SJCRH30 (cell line): ENCODE measurements around a stretch of chr5.

DNA sequence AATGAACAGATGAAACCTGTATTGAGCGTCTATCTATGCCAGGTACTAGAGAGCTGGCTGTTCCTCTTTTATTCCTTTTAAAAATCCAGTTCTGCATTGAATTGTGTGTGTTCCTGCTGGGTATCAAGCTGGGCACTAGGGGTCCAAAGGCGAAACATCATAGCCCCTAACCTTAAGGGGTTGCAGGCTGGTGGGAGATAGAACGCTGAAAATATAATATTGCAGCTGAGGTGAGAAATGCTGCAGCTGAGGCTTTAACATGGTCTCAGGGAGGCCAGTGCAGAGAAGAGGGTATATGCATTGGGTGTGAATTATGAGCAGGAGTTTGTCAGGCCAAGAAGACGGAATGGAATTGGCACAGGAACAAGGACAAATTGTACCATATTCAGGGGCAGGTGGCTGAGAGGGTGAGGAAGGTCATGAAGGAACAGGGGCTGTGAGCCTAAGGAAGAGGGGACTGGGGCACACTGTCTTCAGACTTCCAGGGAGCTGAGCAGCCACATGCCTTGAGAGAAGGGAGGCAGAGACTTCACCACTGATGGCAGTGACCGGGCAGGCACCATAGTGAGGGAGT, 18.6 kb downstream of the NDST1 start:
- RAMPAGE, long total RNA, result no peak

- RAMPAGE, long total RNA, result no peak
Observed at GRCh38 chr5:150559712-150560131, 51.8 kb downstream of the NDST1 start.

DNA sequence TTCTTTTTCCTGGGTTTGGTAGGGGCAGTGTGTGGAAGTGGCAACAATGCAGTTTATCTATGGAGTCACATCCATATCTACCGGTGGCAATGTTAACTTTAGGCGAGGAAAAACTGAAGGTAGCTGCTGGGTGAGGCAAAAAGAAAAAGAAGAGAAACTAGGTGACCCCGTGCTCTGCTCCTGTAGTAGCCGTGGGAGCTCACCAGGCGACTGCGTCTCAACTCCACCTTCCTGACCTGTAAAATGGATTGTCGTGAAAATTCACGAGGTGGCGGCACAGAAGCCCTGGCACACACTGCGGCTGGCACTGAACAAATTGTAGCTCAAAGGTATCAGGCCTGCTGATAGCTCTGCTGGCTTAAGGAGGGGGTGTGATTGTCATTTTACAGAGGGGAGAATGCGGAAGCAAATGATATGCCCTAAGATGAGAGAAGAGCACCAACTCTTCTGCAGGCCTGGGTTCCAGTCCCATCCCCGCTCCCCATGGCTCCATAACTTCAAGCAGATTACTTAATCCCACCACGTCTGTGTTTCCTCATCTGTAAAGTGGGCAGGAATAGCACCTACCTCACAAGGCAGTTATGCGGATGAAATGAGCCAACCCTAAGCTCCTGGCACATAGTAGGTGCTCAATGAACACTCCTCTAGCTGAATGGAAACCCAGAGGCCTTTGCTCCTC, 35.9 kb upstream of the SYNPO start:
- RAMPAGE, long total RNA, result no peak

- RAMPAGE, long total RNA, result no peak
Observed at GRCh38 chr5:150616620-150616940, 23.9 kb upstream of the SYNPO start.

DNA sequence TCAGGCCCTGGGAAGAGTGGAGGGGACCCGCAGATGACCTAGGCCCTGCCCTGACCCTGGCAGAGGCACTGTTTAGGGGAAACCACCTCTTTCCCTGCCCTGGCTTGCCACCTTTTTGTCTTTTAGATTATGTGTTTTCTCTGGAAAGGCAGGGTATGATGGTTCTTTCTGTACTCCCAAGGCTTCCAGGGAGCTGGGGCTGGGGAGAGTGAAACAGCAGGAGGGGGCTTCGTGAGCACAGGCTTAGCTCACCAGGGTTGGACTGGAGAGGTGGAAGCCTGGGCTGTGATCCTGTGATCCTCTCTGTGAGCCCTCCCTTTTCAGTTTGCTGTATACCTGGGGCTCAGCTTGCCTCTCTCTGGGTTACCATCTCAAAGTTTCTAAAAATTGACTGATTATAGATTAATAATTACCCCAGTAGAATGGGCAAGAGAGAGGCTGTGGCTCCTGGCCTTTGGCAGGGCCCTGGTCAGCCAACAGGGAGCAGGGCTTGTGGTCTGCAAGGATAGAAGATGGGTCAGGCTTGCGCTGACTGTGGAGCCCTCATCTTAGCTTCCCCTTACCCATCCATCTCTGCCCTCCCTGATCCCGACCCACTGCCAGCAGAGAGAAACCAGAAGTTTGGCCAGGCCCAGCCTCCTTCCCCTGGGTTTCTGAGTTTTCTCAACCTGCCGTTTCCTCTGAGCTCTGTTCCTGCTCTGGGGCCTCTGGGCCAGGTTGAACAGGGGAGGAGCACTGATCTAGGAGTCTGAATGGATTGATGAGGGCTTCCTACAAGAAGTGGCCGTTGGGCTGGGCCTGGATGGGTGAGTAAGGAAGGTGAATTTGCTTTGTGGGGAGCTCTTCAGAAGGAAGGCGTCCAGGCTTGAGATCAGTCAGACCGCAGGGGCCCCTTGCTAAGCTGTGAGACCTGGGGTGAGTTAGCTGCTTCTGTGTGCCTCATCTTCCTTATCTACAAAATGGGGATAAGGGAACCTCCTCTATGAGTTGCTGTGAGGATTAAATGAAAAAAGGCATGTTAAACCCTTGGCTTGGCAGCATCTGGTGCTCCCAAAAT, 1.5 kb upstream of the SYNPO start:
- RAMPAGE, long total RNA, result no peak

DNA sequence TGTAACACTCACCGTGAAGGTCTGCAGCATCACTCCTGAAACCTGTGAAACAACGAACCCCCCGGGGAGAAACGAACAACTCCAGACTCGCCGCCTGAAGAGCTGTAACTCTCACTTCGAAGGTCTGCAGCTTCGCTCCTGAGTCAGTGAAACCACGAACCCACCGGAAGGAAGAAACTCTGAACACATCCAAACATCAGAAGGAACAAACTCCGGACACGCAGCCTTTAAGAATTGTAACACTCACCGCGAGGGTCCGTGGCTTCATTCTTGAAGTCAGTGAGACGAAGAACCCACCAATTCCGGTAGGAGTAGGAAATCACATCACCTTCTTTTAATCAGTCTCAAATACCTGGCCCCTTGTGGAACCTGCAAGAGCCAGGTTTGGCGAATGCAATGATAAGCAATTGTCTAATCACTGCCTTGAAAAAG, 323 bp downstream of the IRGM start:
- RAMPAGE, long total RNA, result no peak

GRCh38 chr5:150926669-150927145, 21.9 kb upstream of the ZNF300 start:
- RAMPAGE, long total RNA, result no peak

- RAMPAGE, long total RNA, result no peak
Observed at GRCh38 chr5:151021521-151022165, 1.3 kb downstream of the GPX3 start.

GRCh38 chr5:151098629-151098811, 17.7 kb upstream of the TNIP1 start:
- RAMPAGE, long total RNA, result no peak

DNA sequence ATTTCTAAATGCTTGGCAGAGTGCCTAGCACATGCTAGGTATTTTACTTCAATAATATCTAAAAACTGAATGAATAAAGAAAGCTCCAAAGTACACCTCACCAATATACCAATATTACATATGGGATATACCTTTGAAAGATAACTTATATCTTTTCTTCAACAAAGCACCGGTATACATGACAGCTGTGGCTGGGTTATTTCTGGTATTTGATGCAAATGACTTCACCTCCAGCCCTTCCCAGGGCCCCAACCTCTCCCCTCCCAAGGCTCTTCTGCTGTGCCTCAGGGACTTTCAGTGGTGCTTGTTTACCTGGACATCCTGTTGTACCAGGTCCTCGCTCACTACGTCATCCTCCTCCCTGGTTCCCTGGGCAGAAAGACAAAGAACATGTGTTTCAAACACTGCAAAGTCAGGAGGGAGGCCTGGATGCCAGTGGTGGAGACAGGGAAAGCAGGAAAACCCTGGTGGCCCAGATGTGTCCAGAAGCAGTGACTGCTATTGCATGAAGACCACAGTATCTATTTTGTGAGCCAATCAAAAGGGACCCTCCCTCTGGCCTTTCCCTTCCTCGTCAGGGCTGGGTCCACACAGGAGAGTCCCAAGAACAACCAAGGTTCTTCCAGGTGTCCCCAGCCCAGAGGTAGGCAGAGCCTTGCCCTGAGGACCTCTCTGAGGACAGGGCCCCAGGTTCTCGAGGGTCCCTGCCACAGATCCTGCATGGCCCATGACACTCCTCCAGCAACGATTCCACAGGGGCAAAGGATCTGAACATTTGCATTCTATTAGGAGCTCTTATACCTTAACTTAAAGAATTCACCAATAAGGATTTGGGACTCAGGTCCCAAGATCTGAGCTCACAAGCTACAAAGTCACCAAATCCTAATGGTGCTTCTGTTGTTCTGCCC, 23.2 kb downstream of the ANXA6 start:
- RAMPAGE, long total RNA, result no peak

GRCh38 chr5:151158051-151158772, 633 bp upstream of the ANXA6 start:
- RAMPAGE, long total RNA, result no peak

DNA sequence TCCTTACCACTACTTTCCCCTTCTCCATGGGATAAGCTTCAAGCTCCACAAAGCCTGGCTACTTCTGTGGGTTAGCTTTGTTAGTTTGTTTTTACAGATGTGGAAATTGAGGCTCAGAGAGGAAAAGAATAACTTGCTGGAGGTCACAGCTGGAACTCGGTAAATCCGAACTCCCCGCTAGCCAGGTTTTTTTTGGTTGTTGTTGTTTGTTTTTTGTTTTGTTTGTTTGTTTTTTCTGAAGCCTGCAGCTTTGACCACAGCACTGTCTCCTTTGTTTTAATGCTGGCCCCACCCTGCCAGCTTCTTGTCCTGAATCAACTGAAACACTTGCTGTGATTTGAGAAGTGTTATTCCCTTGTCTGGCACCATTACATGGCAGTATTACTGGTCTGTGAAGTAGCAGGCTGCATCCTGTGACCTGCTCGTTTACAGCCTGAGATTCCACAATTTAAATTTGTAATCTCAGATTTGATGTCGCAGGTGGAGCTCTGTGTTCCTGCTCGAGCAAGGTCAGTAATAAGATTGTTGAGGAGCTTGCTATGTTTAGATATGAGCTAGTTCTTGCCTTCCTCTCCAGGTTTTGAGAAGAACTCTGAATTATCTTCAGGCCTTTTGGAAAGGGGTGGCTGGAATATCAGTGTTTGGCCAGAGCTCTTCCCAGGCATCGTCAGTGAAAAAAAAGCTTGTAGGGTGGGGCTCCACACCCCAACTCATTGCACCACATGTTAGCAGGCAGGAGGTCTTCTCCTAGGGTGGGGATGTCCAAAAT, 1.5 kb upstream of the SLC36A2 start:
- RAMPAGE, long total RNA, result no peak

GRCh38 chr5:151612910-151613767, 22.0 kb upstream of the FAT2 start:
- RAMPAGE, long total RNA, result no peak

DNA sequence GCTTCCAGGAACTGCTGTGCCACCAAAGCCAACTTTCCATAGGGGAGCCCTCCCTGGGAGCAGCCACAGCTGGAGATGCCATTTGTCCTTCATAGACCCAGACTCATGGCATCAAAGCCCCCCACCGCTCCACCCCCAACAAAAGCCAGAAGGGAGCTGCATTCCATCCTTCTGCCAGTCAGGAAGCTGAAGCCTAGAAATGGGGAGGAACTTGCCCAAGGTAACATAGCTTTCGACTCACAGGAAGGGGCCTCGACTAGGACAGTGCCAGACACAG, 28.9 kb upstream of the FAT2 start:
- RAMPAGE, long total RNA, result no peak

GRCh38 chr5:151637571-151638235, 46.6 kb upstream of the FAT2 start:
- RAMPAGE, long total RNA, result no peak

GRCh38 chr5:154053121-154054019, 14.6 kb downstream of the MFAP3 start:
- RAMPAGE, long total RNA, result no peak

DNA sequence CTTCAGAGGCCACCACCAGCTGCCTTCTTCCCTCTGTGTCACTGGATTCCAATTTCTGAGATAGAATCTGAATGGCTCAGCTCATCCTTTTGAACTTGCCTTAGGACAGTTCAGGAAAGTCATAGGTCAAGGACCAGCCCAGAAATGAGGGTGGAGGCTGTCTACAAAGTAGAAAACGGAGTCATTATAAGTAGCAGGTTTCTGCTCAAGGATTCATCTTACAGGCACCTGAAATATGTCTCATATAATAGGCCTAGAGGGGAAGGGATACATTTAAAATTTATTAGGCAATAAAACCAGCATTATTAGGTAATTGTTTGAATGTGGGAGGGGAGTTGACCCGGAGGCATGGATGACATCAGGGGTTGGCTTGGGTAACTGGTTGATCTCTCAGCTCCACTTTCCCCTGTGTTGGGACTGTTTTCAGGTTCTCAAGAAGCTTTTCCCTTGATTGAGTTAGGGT, 11.9 kb upstream of the GALNT10 start:
- RAMPAGE, long total RNA, result no peak

DNA sequence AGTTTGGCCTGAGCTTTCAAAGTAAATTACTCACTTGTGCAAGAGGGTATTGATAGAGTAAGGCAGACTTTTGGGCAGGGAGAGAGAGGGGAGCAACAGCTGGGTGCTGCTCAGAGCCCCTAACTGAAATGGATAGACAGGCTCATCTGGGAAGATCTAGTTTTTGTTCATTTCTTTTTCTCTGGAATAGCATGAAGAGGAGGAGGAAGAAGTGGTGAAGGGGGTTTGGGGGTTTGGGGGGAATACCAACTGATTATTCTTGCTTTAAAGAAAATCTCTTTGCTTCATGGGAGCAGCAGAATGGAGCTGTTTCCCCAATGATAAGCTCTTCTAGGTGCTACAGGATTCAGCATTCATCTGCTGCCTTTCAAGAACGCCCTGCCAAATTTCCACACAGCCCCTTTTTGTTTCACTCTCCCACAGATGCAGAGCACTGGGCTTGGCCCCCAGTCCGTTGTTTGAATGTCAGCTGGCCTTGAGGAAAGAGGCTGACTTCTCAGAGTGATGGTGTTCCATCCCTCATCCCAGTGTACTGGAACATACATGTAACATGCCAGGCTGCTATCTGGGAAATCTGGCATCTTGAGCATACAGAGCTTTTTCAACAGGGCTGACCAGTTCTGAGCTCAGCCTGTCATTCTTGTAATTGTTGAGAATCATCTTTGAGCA, 2.5 kb downstream of the GALNT10 start:
- RAMPAGE, long total RNA, result no peak

DNA sequence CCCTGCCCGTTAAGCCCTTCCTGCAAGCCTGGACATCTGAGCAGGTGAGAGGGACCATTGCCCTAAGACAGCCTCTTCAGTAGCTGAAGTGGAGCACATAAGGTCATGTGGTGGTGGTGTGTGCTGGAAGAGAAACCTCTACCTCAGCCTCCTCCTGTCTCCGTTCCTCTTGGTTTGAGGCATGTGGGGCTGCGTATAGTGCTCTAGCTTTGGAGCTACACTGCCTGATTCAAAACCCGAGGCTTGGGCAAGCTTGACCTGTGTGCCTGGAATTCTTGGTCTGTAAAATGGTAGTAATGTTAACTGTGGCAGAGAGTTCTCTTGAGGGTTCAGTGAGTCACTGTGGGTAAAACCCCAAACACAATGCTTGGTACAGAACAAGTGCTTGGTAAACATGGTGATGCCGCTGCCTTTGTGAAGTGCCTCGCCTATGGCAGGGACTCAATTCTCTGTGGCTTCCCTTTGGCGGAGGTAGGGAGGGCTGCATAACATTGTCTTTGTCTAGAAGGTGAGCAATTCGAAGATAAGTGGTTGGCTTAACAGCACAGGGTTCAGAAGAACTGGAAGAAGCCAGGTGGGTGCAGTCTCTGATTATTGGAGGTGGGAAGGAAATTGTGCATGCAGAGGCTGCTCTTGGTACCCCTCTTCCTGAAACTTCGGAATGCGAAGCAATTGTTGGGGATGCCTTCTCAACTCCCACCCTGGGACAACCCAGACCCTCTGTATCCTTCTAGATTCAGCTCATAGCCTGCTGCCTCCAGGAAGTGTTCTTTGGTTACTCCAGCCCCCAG, 7.6 kb downstream of the GALNT10 start:
- RAMPAGE, long total RNA, result no peak

- RAMPAGE, long total RNA, result no peak
Observed at GRCh38 chr5:154238798-154239592, 48.5 kb downstream of the GALNT10 start.